Colon Carcinoma Metastatic in the Lung (tissue), 2 donors: Measurements from ENCODE around the gene DNAJC15.

GRCh38 chr13:40801266-40802352 is 12.2 kb downstream of the SLC25A15 start:
- PRO-cap, 2 experiments = no peak in any of the 2 experiments

GRCh38 chr13:40932758-40933187 is 86.3 kb downstream of the ELF1 start:
- PRO-cap, 2 experiments = no peak in any of the 2 experiments

GRCh38 chr13:40944224-40944993 is 74.7 kb downstream of the ELF1 start:
- PRO-cap, 2 experiments = no peak in any of the 2 experiments

DNA sequence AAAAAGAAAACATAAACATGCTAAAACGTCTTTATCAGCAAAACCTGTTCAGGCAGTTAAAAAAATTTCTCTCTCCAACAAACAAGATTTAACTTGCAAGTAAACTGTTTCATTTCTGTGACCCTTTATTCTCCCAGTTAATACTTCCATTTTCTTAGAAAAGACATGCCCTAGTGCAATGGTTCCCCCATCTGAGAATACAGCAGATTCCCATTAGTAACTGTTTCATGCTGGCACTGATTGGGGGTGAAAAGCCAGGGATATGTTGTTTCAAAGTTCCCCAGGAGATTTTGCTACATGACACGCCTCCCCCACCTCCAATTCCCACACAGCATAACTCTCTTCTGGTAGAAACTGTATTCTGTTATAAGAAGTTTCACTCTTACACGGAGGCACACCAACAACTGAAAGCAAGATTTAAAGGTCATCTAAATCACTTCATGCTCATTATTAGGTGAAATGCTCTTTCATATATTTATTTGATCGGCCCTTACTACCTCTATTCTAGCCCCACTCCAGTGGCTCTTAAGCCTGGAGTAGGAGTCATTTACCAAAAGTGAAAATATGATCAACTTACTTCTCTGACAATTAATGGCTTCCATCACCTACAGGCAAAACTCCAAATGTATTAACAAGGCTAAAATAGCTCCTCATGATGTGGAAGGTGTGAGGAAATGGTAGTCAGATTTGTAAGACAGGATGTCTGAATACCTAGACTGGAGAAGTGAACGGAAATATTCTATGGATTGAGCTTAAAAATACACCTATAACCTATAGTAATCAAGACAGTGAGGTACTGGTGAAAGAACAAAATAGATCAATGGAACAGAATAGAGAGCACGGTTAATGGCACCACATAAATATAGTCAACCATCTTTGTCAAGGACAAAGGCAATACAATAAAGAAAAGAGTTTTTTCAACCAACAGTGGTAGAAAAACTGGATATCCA is 24.1 kb downstream of the ELF1 start:
- PRO-cap, 2 experiments = no peak in any of the 2 experiments

DNA sequence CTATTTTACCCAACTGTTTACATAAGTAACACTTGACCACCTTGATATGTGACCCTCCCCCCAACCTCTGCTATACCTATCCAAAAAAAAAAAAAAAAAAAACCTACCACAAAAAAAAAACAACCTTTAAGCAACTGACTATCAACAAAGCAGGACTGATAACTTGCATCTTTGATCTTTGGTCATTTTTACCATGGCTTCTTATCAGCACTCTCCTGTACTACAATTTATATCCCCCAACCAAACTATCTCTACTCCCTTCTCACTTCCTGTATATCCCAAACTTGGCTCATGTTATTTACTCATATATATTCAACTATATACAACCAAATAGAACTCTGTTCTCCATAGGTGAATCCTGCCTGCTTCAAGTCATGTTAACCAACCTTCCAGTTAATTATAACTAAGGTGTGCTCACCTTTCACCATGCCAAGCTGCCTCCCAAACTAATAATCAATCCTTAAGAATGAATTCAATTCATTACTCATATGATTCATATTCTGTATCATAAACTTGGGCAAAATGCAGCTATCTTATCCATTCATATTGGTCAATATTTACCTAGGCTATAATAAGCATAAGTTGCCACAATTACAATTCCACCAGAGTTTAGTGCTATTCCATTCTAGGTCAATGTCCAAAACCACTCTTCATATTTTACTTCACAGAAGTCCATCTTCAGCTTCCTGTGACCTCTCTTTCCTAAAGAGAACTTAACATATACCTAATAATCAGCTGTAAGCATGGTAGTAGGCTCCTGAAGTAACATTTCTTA is 13.6 kb downstream of the ELF1 start:
- PRO-cap, 2 experiments = no peak in any of the 2 experiments

DNA sequence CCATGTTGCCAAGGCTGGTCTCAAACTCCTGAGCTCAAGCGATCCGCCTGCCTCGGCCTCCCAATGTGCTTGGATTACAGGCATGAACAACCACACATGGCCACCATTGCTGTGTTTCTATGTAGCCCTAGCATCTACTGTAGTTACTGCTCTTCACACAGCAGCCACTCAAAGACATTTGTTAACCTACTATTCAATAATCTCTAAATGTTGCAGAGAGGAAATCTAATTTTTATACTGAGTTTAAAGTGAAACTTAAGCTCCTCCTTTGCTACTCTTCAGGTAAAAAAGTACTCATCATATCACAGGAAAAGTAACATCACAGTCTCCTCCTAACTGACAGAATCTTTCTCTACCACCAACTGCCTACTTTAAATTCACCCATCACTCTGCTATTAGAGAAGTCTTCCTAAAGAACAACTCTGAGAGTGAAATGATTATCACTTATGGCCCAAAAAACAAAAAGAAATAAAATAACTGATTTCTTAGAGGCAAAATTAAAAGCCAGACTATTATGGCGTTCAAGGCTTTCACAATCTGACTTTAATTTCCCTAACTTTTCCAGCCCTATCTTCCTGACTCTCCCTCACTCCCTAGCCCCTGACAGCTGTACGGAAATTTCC is 5.6 kb upstream of the ELF1 start:
- PRO-cap, 2 experiments = no peak in any of the 2 experiments

DNA sequence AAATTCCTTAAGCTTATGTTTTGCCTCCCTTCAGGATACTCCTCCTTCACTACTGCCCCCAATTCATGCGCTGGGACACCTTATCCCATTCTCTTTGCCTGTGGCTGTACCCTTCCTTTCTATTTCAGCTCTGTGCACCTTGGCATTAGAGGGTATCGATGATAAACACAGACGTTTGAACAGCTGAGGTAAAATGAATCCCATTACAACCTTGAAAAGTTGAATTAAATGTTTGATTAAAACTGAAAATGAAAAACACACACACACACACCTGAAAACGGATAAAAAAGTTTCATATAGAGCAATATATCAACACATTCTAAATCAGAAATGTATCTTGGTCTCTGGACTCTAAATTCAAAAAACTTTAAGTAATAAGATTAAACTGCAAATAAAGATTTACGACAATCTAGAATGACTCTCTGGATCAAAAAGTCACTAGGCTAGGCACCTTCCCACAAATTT is 10.0 kb upstream of the WBP4 start:
- PRO-cap, 2 experiments = no peak in any of the 2 experiments

DNA sequence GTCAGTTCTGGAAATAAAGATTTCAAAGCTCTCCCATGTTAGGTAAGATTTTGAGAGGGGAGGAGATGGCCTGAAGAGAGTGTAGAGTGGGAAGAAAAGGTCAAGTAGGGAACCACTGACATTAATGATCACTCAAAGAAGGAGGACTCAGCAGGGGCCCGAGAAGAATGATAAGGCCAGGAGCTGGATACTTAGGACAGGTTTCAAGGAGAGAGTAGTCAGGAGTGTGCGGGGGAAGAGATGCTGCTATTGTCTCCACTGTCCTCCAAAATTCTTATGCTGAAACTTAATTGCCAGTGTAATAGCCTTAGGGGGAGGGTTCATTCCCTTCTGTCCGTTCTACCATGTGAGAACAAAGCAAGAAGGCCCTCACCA is 40.0 kb upstream of the RGCC start:
- PRO-cap, 2 experiments = no peak in any of the 2 experiments

GRCh38 chr13:41547063-41548012 is 90.0 kb downstream of the RGCC start:
- PRO-cap, 2 experiments = no peak in any of the 2 experiments

GRCh38 chr13:41891361-41891874 is 69.5 kb downstream of the VWA8 start:
- PRO-cap, 2 experiments = no peak in any of the 2 experiments

DNA sequence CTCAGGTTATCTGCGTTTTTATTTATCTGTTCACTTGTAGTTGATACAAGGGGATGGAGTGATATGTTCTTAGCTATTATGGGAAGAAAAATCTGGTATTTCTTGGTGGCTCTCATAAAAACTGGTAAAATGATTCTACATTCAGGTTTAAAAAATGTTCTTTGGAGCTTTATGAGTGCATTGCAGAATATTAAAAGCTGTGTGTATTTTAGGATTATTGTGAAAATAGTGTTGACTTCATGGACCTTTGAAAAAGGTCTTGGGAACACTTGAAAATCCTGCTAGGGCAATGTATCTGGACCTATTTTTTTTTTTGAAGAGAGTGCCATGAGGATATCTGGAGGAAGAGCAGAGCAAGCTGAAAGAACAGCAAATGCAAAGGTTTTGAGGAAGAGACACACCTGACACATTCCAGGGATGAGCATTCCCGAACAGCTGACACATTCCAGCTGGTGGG is 14.5 kb downstream of the DGKH start:
- PRO-cap, 2 experiments = no peak in any of the 2 experiments

GRCh38 chr13:42377554-42378176 is 105.7 kb downstream of the AKAP11 start:
- PRO-cap, 2 experiments = no peak in any of the 2 experiments

DNA sequence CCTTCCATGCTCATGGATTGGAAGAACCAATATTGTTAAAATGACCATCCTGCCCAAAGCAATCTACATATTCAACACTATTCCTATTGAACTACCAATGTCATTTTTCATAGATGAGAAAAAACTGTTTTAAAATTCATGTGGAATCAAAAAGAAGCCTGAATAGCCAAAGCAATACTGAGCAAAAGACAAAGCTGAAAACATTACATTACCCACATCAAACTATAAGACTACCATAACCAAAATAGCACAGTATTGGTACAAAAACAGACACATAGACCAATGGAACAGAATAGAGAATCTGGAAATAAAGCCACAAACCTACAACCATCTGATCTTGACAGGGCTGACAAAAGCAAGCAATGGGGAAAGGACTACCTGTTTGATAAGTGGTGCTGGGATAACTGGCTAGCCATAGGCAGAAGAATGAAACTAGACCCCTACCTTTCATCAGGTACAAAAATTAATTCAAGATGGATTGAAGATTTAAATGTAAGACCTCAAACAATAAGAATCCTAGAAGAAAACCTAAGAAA is 123.0 kb upstream of the TNFSF11 start:
- PRO-cap, 2 experiments = peak in 1 of 2 experiments; most common plus-strand start position 295 of the sequence (in 1)

- PRO-cap, 2 experiments = no peak in any of the 2 experiments
Observed at GRCh38 chr13:42575749-42576507, 2.0 kb downstream of the TNFSF11 start.

DNA sequence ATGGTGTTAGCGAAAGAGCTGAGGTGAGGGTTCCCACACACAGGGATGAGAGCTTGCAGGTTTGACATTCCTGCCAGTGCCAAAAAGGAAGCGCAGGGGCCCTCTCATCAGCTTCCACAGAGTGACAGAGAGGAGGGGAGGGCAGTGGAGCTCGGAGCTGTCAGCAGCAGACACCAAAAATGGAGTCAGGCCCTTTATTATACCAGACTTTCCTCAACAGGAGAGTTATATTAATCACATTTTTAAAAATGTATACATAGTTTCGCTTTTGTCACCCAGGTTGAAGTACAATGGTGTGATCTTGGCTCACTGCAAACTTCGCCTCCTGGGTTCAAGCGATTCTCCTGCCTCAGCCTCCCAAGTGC is 65.3 kb upstream of the FAM216B start:
- PRO-cap, 2 experiments = no peak in any of the 2 experiments

DNA sequence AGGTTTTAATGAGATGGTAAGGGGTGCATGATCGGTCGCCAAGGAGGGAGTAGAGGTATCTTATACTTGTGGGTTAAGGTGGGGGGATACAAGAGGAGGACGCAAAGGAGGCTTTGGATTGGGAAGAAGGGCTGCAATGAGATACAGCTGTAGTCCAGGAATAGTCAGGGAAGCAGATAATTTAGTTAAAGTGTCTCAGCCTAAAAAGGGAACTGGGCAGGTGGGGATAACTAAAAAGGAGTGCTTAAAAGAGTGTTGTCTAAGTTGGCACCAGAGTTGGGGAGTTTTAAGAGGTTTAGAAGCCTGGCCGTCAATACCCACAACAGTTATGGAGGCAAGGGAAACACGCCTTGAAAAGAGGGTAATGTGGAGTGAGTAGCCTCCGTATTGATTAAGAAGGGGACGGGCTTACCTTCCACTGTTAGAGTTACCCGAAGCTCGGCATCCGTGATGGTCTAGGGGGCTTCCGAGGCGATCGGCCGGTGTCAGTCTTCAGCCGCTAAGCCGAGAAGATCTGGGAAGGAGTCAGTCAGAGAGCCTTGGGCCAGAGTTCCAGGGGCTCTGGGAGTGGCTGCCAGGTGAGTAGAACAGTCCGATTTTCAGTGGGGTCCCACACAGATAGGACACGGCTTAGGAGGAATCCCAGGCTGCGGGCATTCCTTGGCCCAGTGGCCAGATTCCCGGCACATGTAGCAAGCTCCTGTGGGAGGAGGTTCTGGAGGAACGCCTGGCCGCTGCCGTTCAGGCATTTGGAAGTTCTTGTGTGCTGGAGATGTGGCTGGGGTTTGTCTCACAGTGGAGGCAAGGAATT is 89.0 kb downstream of the FAM216B start:
- PRO-cap, 2 experiments = no peak in any of the 2 experiments

DNA sequence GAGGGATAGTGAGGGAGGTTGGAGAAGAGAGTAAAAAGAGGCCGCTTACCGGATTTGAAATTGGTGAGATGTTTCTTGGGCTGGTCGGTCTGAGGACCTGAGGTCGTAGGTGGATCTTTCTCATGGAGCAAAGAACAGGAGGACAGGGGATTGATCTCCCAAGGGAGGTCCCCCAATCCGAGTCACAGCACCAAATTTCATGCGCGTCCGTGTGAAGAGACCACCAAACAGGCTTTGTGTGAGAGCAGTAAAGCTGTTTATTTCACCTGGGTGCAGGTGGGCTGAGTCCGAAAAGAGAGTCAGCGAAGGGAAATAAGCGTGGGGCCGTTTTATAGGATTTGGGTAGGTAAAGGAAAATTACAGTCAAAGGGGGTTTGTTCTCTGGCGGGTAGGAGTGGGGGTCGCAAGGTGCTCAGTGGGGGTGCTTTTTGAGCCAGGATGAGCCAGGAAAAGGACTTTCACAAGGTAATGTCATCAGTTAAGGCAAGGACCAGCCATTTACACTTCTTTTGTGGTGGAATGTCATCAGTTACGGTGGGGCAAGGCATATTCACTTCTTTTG is 91.2 kb downstream of the FAM216B start:
- PRO-cap, 2 experiments = no peak in any of the 2 experiments

DNA sequence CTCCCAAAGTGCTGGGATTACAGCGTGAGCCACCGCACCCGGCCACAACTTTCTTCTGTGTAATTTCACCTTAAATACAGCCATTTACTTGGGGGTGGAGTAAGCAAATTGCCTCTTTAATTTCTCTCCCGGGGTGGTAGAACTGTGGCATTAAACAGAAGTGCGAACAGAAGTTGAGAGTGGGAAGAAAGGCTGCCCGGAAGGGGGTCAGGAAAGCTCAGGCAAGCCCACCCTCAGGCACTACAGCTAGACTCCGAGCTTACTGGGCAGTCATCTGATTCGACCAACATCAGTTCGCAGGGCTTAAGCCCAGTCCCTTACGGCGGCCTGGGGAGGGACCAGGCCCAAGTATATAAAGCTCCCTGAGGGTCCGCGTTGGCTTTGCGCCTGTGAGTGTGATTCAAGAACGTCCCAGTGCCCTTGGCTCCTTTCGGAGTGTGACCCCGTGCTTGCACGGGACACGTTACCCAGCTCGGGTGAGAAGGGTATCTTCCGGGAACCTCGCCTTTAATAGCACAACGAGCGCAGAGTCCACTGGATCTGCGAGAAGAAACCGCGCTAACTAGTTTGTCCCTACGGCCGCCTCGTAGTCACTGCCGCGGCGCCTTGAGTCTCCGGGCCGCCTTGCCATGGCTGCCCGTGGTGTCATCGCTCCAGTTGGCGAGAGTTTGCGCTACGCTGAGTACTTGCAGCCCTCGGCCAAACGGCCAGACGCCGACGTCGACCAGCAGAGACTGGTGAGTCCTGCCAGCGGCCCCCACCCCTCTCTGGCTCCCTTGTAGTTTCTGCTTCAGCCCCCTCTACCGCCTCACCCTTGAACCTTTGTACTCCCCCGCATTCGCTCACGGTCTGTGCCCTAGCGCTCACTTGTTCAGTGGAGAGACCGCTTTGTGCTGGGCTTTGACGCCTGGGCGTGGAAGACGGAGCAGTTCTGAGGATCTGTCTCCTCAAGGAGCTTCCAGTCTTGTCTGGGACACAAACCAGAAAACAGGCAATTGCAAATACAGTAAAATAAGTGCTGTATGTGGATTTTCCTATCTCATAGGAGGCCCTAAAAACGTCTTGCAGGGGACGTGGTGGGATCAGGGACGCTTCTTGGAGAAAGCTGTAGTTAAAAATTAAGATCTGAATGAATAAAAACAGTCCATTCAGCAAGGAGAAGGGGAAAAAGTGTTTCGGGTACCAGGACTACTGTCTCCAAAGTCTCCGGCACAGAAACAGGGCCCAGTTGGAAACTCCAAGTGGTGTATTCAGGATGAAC is at the start of gene DNAJC15:
Gene DNAJC15, plus strand, starts transcription at position 589 of the 1,261 bp plus-strand sequence.
- PRO-cap, 2 experiments = peak in 2 of 2 experiments; most common plus-strand start position 866 of the sequence (in 2); most common minus-strand start position 481 of the sequence (in 1)

- PRO-cap, 2 experiments = no peak in any of the 2 experiments
Observed at GRCh38 chr13:43785564-43786409, 985 bp downstream of the ENOX1 start.

DNA sequence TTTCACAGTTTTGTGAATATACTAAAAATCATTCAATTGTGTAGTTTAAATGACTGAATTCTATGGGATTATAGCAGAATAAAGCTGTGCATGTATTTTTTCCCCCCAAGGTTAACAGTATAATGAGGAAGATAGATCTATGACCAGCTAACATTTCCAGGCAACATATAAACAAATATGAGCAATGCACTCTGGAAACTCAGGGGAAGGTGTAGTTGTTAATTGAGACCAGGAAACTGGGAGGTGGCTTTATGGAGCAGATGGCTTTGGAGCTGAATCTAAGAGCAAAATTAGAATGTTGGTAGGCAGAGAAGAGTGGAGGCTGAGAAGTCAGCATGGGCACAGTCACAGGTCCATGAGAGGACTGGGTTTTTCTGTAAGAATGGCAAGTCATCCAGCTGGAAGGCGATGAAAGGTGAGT is 41.6 kb downstream of the LACC1 start:
- PRO-cap, 2 experiments = no peak in any of the 2 experiments